Bronchial lymph node (tissue), 1 donor: Measurements from ENCODE around the gene CC2D1B.

DNA sequence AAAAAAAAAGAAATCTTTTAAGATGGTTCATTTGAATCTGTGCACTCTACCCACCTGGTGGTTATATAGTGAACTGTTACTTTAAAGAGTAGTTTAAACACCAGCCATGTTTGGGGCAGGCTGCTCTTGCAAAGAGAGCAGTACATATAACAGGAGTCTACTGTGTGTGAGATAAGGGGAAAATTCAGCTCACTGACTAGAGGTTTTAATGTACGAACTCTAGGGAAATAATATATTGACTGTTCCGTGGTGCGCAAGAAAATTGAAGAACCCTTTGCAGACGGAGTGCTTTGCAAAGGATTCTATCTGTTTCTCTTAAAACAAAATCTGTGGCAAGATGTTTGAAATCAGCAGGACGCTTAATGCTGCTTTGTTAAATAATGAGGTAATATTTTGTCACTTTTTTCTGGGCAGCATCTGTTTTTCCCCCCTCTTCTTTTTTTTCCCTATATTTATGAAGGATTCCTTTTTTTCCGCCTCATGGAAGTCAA, 3.1 kb upstream of the ELAVL4 start:
- PRO-cap: no peak

DNA sequence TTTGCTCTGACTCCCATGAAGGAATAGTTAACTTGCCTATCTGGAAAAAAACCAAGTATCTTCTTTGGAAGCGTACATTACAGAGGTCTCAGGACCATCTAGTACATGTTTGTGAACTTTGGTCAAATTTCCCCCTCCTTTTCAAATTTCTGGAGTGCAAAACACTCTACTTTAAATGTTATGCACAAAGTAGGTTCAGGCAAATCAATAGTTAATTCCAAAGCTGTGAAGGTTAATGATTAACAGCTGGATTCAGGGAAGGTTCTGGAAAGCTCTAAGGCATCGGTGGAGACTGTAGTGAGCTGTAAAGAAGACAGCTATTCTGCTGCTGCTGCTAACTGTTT, 70.9 kb downstream of the ELAVL4 start:
- PRO-cap: no peak

DNA sequence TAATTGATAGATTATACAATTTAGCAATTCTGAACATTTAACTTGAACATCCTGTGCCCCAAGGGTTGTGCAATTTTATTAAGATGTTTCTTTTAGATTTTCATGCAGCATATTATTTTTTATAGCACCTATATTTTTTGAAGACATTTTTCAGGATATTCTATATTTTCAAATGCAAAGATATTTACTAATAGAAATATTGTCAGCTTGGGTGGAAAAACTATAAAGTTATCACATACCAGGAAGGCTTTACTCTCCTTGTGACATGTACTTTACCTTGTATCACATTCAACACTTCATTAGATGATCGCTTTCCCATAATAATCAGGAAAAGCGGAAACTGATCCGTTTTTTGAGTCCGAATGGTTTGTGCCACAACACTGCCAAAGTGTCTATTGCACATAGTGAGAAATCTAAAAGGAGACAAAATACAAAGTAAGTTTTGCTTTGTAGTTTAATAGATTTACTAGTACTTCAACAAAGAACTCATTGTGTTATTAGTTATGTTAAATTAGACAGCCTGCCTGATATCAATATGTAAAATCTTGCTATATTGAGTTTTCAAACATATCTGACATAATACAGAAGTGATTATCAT, 116.2 kb upstream of the DMRTA2 start:
- PRO-cap: no peak

- PRO-cap: no peak
These were observed 32.2 kb downstream of the FAF1 start for GRCh38 chr1:50927643-50928548.

DNA sequence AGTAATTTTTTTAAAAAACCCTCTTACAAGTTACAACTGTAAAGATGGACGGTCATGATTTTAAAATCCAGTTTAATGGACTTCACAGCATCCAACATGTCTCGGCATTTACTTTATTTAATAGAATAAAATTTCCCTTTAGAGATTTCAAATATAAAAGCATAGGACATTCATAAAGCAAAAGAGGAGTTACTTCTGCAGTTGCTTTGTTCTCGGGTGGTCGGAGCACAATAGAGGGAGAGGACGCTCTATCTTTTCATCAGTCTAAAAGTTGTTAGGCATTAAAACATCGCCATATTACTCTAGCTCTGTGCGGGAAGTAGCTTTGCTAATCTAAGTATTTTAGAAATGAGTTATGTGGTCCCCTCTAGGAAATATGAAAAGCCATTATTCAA, 6.0 kb downstream of the CDKN2C start:
- PRO-cap: no peak

DNA sequence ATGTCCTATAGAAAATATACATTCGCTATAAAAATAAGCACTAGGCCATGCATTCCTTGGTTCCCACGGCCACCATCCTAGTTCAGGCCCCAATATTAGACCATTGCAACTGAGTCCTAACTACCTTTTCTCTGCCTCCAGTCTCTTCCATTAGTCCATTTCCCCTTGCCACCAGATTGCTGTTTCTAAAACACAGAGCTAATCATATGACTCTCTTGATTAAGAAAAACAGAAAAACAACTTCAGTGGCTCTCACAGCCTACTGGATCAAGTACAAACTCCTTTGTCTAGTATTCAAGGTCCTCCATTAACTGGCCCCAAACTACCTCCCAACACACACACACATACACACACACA, 20.4 kb upstream of the RNF11 start:
- PRO-cap: no peak

DNA sequence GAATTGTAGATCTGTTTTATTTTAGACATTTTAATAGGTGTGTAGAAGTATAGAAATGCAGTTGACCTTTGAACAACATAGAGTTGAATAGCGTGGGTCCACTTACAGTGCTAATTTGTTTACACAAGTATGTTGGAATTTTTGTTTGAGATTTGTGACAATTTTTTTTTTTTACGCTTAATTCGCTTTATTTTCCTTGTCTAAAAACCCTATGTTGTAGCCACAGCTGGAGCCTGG, 14.2 kb downstream of the RNF11 start:
- PRO-cap: no peak

DNA sequence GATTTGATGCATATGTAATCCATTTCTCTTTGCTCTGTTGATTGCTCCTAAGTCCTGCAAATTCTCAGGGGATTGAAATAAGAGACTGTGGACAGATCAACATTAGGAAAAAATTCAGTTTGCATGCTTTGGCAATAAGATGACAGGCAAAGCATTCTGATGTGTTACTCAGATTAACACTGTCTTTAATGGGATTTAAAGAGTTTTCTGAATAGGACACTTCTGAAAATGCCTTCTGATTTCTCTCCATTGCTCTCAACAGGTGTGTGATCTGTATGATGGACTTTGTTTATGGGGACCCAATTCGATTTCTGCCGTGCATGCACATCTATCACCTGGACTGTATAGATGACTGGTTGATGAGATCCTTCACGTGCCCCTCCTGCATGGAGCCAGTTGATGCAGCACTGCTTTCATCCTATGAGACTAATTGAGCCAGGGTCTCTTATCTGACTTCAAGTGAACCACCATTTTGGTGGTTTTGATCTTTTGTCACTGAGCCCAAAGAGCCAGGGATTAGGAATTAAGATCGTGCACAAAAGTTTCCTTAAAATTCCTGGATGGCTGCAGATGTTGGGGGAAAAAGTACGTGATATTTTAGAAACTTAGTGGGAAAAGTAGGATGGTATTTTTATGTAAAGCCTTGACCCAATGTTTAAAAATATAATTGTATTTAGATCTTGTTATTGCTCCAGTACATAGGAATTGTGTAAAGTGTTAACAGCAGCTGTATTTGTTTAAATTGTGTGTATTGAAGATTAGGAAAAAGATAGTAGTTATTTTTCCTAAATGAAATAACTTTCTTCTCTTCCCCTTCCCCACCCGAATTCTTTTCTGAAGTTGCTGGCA, 35.0 kb downstream of the RNF11 start:
- PRO-cap: no peak

- PRO-cap: no peak
These were observed 13.8 kb downstream of the TTC39A start for GRCh38 chr1:51316323-51317159.

DNA sequence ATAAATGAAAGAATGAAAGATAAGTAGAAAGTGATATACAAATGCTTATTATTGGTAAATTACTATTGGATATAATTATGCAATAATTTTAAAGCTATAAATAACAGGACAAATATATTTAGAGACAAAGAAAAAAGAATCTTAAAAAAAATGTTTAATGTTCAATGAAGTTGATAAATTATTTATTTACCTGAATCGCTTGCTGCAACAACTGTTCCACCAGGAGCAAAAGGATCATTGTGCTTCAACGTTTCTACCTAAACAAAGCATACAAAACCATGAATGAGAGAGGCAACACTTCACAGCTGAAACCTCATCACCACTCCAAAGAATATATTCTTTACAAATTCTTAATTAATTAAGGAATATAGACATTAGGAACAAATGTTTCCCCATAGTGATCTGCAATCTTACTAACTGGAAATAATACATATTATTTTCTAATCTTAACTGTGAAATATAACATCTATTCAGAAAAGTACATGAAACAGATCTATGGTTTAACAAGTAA, 63.9 kb upstream of the TTC39A start:
- PRO-cap: no peak

DNA sequence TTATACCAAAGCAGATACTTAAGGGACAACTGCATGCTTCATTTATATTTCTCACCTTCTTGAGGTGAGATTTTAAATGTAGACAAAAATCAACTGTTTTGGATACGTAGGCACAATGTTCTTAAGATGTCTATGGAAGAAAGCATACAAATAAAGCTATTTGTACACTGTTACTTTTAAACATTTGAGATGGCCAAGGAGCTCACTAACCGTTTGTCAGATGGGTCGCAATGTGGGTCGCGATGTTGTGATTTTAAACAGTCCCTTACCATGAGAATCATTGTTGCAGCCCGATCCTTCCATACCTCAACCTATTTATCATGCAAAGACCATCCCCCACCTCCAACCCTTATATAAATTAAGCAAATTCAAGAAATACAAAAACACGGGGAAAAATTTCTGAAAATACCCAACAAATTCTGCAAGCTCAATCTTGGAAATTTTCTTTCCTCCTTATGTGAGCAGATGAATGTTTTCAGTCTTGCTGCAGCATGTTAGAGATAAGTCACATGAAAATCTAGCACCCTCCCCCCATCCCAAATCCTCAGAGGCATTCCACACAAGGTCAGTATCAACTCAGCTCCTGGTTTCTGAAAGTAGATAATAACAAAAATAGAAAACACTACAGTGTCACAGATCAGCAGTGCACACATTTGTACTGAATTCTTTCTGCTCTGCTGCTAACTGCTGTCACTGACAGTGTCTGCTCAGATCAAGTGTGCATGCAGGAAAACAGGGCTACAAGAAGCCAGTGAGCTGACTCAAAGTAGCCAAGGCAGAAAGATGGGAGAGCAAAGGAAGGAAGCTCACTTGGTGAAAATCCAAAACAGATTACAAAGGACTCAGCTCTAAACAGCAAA, 92.9 kb upstream of the TTC39A start:
- PRO-cap: no peak

GRCh38 chr1:51690039-51690608, 73.2 kb downstream of the OSBPL9 start:
- PRO-cap: no peak

- PRO-cap: bidirectional peak, plus-strand start at chr1:51729850, minus-strand start at chr1:51729668; bidirectional peak, plus-strand start at chr1:51730187, minus-strand start at chr1:51730119
These were observed 113.1 kb downstream of the OSBPL9 start for GRCh38 chr1:51729729-51730556.

DNA sequence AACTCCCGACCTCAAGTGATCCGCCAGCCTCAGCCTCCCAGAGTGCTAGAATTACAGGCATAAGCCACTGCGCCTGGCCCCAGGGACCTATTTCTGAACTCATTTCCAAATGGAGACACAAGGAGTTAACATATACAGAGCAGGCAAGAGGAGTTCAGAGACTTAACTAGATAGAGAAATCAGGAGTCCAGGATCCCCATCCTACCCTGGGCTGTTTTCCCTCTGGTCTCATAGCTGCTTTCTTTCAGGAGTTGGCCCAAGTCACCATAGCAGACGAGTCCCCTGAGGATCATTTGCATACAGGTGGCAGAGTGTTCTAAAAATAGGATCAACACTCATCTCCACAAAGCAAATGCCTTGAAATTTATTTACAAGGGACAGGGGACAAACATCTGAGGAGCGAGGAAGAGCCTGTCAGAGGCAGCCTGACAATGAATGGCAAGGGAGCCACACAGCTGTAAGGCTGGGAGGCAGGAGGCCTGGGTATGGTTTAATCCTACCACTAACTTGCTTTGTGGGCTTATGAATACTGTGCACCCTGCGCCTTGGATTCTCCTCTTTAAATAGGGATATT, 34.8 kb downstream of the RAB3B start:
- PRO-cap: bidirectional peak, plus-strand start at position 387 of the sequence, minus-strand start at position 232 of the sequence

DNA sequence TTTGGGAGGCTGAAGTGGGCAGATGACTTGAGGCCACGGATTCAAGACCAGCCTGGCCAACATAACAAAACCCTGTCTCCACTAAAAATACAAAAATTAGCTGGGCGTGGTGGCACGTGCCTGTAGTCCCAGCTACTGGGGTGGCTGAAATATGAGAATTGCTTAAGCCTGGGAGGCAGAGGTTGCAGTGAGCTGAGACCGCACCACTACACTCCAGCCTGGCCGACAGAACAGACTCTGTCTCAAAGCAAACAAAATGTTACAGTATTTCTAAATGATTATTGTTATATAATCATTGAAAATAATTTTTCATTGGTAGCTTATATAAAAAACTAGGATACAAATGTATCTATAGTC, 4.7 kb downstream of the KTI12 start:
- PRO-cap: no peak

GRCh38 chr1:52332552-52333290, 33.3 kb downstream of the CC2D1B start:
- PRO-cap: no peak

GRCh38 chr1:52357401-52358097, 8.5 kb downstream of the CC2D1B start:
- PRO-cap: no peak

DNA sequence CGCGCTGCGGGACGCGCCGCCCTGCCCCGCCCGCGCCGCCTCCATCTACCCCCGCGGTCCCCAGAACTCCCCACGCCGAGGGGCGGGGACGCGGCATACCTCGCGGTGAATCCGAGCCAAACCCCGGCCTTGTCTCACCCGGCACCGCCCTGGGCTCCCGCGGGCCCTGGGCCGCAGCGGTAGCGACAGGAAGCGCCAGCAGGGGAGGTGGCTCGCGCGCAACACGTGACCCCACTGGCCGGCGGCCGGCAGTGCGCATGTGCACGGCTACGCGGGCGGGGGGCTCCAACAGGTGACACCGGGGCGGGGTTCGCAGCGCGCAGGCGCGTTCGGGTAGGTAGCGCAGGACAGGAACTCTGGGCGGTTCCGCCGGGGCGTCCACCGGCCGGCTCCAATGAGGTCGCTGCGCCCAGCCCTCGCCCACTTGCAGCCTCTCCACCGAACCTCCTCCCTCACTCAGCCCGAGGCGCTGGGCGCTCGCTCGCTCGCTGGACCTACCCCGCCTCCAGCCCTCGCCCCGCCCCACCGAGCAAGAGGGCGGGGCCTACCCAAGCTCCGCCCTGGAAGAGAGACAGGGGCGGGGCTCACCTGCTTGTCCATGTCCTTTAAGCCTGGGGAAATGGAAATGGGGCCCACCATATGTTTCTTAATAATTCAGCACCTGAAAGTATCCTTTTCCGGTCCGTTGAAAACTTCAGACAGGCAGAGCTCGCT, at the start of gene CC2D1B:
TSS of gene CC2D1B (minus strand) at position 236 of the 714 bp plus-strand sequence.
- PRO-cap: bidirectional peak, plus-strand start at position 336 of the sequence, minus-strand start at position 181 of the sequence; bidirectional peak, plus-strand start at position 423 of the sequence, minus-strand start at position 458 of the sequence

- PRO-cap: no peak
These were observed 70.7 kb downstream of the PRPF38A start for GRCh38 chr1:52474875-52475632.

GRCh38 chr1:52551910-52552544, 865 bp downstream of the TUT4 start:
- PRO-cap: bidirectional peak, plus-strand start at chr1:52552378, minus-strand start at chr1:52552320